ENCODE data around the genes CTSS and PIP5K1A.

GRCh38 chr1:150021192-150021785, 10.8 kb upstream of the OTUD7B start:
- PRO-cap, 2 experiments: peak in 2 of 2 experiments; most common plus-strand start chr1:150021640 (in 2); most common minus-strand start chr1:150021354 (in 1)

- PRO-cap, 2 experiments: no peak in any of the 2 experiments
These were observed 1.6 kb downstream of the PLEKHO1 start for GRCh38 chr1:150151189-150151782.

- PRO-cap, 2 experiments: no peak in any of the 2 experiments
These were observed 3.0 kb downstream of the PLEKHO1 start for GRCh38 chr1:150152619-150153211.

GRCh38 chr1:150255485-150256206, 1.9 kb upstream of the CA14 start:
- PRO-cap, 2 experiments: no peak in any of the 2 experiments

GRCh38 chr1:150280083-150280865, 2.1 kb upstream of the CIART start:
- PRO-cap, 2 experiments: no peak in any of the 2 experiments

- PRO-cap, 2 experiments: no peak in any of the 2 experiments
These were observed 8.6 kb downstream of the MRPS21 start for GRCh38 chr1:150301917-150302992.

- PRO-cap, 2 experiments: no peak in any of the 2 experiments
These were observed 1.1 kb downstream of the ECM1 start for GRCh38 chr1:150509044-150509425.

DNA sequence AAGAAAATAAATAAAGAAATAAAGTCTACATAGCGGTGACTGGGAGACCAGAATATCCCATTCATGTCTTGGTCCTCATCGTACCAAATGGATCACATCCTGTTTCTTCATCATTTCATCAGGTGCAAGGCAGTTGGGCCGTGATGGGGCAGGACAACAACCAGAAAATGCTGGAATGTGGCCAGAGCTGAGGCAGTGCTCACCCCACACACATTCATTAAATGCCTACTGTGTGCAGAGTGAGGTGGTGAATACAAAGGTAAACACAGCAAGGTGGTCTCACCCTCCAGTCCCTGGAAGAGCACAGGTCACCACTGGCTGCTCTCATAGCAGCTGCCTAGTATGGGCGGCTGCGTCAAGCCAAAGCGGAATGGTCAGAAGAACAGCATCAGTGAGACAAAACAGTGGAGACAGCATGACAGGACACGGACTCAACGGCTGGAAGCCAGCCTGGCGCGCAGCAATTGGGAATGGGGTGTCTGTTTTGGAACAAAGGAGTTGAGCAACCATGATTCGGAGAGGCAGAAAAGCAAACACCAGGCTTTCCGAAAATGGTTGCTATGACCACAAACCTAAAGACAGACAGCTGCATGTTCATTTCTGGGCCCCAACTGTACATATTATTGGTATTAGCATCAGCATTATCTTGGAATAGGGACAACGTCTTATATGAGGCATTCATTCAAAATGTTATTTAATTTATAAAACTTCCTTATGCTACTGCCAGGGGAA, 5.6 kb upstream of the ADAMTSL4 start:
- PRO-cap, 2 experiments: no peak in any of the 2 experiments

GRCh38 chr1:150765222-150766124, at the start of gene CTSS:
TSS of gene CTSS (minus strand) at chr1:150765778.
- PRO-cap, 2 experiments: peak in 1 of 2 experiments; most common plus-strand start chr1:150765906 (in 1); most common minus-strand start chr1:150765764 (in 1)

DNA sequence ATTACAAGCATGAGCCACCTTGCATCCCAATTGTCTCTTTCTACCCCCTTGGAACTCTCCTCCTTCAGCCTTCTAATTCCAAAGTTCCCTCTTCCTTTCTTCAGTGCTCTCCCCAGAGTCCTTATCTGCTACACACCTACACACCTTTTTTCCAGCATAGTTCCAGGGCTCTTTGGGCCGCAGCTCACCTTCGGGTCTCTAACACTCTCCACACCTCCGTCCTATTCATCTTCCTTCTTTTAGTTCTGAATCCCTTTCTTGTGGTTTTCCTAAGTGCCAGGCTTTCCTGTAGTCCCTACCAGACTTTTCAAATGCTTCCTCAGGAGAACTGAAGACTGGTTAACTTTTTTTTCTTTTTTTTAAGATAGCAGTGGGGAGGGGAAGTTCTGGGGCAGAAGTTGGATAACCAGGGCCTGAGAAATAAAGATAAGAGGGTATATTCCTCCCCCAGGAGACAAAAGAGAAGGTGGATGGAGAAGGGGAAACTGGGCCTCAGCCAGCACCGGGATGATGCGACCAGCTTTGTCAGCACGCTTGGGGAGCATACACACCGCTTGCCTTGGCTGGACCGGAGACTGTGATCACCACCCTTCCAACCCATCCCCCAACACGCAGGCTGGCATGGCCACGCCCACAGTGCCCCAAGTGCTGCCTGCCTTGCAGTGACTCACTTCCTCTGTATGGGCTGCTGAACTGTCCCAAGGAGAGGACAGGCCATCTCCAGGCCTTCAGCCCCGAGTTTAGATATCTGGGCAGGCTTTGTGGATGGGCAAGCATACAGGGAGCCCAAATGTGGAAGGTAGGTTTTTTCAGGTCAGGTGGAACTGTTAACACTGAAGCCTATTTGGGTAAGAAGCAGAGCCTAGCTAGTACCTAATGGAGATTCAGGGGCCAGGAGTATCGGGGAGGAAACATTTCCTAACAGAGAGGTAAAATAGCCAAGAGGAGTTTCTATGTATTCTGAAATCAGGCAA, 2.5 kb upstream of the CERS2 start:
- PRO-cap, 2 experiments: peak in 2 of 2 experiments; most common plus-strand start position 688 of the sequence (in 1); most common minus-strand start position 577 of the sequence (in 1)

DNA sequence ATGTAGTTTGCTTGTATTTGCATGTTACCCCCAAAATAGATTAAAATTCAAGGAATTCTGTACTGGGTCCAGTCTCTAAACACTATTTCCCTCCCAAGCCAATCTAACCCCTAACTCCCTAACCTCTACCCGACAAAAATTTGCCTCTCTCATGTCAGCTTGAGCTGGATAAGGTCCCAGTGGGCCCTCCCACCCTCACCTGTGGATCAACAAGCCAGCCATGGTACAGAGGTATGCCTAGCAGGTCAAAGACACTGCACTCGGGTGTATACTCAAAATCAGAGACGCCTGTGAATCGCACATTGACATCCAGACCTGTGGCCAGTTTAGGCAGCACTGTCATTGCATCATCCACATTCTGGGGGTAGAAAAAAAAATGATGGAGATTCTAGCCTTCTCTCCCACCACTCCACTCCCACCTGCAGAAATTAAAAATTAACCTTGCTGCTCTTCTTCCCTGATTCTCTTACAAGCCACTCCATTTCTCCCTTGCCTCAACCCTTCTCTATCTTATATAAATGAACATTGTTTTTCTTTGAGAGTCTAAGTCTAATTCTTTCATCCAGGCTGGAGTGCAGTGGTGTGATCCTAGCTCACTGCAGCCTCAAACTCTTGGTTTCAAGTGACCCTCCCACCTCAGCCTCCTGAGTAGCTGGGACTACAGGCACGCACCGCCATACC, 6.3 kb downstream of the MINDY1 start:
- PRO-cap, 2 experiments: no peak in any of the 2 experiments

DNA sequence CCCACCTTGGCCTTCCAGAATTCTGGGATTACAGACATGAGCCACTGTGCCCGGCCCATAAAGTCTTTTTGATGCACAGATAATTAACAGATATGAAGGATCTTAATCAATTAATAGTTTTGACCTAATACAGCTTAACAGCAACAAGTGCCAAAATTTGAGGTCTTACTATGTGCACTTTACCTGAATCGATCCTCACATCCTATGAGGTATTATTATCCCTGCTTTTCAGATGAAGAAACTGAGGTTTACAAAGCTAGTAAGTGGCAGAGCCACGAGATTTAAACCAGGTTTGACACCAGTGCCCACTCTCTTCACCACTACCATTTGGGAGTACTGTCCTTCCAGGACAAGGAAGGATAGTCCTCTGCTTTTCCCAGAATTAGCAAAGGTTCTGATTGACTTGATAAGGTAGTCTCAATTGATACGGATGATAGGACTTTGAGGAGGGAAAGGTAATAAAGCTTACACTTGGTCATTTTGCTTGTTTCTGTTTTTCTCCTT, 2.3 kb downstream of the C1orf56 start:
- PRO-cap, 2 experiments: no peak in any of the 2 experiments

- PRO-cap, 2 experiments: no peak in any of the 2 experiments
These were observed 753 bp upstream of the SEMA6C start for GRCh38 chr1:151147164-151147604.

- PRO-cap, 2 experiments: no peak in any of the 2 experiments
These were observed 2.0 kb upstream of the PIP5K1A start for GRCh38 chr1:151196344-151196675.

- PRO-cap, 2 experiments: peak in 2 of 2 experiments; most common plus-strand start chr1:151198602 (in 2); most common minus-strand start chr1:151198819 (in 1)
These were observed at the start of gene PIP5K1A for GRCh38 chr1:151198485-151199424. TSS of gene PIP5K1A (plus strand) at chr1:151198552.

DNA sequence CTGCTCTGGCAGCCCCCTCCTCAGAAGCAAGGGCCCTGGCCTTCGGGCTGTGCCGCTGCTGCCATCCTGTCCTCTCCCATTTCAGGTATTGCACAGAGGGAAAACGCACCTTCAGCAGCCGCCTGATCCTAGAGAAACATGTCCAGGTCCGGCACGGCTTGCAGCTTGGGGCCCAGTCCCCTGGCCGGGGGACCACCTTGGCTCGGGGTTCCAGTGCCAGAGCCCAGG, 8.2 kb downstream of the ZNF687 start:
- PRO-cap, 2 experiments: no peak in any of the 2 experiments

DNA sequence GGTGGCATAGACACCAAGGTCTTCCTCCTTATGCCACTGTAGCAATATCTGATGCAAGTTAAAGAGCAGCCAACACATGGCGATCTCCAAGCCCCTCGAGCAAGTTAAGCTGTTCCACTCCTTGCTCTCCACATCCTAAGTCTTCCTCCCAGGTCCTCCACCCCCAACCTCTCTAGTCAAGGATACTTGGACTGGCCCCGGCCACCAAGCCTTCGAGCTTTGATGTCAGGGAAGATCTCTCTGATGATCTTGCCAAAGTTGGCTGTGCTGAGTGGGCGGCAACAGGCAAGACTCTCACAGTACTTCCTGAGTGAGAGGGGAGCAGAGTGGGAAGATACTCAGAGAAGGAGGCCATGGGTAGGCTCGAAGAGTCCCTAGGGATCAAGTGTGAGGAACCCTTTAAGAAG, 2.8 kb downstream of the RFX5 start:
- PRO-cap, 2 experiments: no peak in any of the 2 experiments

DNA sequence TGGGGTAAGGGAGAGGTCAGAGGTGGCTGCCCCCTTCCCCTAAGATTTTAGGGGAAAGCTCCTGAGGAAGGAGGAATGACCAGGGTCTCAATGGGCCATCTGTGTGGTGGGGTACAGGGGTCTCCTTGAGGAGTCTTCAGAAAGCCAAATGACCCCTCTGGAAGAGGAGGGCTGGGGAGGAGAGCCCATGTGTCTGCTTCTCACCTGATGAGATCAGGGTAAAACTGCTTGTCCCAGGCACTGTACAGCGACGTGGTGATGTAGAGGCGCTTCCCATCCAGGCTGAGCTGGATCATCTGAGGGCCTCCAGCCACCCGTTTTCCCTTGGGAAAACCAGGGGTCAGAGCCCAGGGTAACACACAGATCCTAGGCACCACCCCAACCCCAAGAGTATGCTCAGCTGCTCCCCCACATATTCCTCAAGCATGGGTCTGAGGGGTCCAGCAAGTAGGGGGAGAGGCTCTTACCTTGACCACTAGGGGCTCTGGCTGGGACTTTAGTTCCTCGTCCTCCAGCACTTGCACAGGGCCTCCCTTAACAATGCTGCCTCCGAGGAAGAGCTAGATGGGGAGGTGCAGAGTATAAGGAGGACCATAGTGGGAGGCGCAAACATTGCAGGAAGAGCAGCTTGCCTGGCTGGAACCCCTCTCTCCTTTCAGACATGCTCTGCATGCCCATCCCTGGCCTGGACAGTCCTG, 7.6 kb downstream of the SELENBP1 start:
- PRO-cap, 2 experiments: no peak in any of the 2 experiments

DNA sequence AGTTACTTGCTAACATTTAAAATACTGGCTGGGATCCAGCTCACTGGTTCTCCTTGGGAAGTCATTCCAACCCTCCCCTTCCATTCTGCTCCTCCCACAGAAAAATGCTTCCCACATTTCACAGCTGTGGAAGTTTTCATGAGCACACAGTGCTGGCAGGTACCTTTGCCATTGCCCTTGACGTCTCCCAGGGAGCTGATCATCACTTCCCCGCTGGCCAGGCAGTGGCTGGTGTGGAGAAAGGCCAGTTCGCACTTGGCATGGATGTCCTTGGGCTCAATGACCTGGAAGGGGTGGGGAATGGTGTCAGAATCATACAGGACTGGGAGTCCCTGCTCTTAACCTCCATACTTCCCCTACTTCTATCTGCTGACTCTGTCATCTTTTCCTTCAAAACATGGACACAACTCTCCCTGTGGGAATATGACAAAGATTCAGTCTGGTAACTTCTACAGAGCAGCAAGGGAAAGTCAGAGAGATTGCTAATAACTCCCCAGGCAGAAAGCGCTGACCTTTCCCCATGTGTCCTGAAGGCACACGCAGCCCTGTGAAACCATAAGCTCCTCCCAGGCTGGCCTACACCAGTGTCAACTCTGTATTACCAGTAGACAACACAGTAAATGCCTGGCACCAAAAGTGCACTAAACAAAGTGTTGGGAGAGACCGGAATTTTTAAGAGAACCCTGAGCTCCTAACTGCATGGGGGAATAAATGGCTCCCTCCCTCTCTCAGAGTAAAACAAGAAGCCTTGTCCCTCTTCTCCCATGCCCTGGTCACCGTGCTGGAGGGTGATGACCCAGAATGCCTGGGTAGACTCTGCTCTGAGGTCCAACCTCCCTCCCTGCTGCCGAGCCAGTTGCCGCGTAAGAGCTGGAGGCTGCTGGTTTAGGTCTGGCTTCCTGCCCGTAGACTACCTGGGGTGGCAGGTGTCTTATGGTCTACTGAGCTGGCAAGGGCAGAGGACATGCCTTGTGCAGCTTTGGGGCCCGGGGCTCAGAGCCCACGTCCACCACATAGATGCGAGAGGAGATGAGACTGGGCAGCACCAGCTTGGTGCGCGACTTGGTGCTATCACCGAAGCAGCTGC, 4.1 kb downstream of the SELENBP1 start:
- PRO-cap, 2 experiments: no peak in any of the 2 experiments

DNA sequence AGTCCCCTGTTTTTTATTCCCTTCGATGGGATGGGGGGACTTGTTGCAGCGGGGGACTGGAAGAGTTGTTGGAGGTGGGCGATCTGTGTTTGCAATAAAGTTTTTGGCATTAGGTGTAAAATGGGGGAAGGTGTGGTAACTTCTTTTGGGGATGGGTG, 740 bp downstream of the PSMB4 start:
- PRO-cap, 2 experiments: no peak in any of the 2 experiments

All from Colon Carcinoma Metastatic in the Lung (tissue), 2 donors.